GM23338 (cell line): ENCODE measurements around a stretch of chr21.

GRCh38 chr21:5123576-5124001, 5397.8 kb upstream of the TPTE start:
- PRO-cap: unidirectional peak, plus-strand start at chr21:5123880
- RAMPAGE, long total RNA: no peak

DNA sequence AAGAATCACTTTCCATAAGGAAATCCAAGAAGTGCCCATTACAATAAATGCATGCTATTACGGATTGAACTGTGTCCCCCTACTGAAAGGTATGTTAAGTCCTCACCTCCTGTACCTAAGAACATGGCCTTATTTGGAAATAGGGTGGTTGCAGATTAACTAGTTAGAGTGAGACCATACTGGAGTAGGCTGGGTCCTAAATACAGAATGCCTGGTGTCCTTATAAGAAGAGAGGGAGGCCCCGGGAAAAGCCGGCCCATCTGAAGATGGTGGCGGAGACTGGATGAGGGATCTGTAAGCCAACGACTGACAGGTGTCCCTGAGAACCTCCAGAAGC, 4422.9 kb upstream of the TPTE start:
- PRO-cap: no peak
- RAMPAGE, long total RNA: no peak

DNA sequence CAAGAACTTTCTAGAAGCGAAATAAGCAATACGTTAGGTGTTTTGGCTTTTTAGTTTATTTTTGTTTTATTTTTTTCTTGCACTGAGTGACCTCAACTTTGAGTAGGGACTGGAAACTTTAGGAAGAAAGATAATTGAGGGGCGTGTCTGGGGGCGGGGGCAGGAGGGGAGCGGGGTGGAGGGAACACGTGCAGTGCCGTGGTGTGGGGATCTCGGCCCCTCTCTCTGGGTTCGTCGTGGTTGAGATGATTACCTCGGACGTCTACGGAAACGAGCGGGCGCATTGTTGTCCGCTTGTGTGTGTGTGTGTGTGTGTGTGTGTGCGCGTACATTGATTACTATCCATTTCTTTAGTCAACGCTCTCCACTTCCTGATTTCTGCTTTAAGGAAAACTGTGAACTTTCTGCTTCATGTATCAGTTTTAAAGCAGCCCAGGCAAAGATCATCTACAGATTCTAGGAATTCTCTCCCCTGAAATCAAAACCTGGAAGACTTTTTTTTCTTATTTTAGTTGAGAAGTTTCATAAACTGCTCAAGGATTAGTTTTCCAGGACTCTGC, 4399.7 kb upstream of the TPTE start:
- PRO-cap: no peak
- RAMPAGE, long total RNA: no peak

DNA sequence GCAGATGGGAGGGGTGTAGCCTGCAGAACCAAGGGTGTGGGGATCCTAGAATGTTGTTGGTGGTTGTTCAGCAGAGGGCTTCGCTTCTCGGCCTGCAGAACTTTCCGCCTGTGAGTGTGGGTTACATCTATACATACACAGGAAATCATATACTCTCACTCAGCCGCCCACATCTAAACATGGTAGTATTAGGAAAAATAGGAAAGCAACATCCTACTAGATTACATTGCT, 3668.6 kb upstream of the TPTE start:
- PRO-cap: no peak
- RAMPAGE, long total RNA: no peak

DNA sequence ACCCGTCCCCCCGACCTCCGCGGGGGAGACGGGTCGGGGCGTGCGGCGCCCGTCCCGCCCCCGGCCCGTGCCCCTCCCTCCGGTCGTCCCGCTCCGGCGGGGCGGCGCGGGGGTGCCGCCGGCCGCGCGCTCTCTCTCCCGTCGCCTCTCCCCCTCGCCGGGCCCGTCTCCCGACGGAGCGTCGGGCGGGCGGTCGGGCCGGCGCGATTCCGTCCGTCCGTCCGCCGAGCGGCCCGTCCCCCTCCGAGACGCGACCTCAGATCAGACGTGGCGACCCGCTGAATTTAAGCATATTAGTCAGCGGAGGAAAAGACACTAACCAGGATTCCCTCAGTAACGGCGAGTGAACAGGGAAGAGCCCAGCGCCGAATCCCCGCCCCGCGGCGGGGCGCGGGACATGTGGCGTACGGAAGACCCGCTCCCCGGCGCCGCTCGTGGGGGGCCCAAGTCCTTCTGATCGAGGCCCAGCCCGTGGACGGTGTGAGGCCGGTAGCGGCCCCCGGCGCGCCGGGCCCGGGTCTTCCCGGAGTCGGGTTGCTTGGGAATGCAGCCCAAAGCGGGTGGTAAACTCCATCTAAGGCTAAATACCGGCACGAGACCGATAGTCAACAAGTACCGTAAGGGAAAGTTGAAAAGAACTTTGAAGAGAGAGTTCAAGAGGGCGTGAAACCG, 2263.4 kb upstream of the TPTE start:
- PRO-cap: no peak
- RAMPAGE, long total RNA: no peak

DNA sequence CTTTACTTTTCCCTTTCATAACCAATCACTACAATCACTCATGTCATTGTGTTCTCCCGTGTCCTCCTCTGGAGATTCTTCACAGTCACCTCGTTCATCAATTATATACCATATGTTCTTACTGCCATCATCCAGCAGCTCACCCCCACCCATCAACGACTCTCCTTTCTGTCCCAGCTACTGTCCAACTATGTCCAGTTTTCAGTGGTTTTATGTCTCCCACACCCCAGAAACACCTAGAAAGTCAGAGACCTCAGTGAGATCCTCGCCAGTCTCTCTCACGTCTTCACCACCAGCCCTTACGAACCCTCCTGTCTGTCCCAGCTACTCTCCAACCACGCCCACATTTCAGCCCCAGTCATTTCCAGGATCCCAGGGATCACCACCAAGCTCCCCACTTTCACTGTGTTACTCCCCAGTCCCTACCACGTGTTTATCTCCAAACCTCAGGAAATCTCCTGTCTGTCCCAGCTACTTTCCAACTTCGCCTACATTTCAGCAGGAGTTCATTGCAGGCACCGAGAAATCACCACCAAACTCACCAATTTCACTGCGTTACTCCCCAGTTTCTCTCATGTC, 1529.9 kb upstream of the TPTE start:
- PRO-cap: no peak
- RAMPAGE, long total RNA: no peak

GRCh38 chr21:9000278-9001304, 1520.8 kb upstream of the TPTE start:
- PRO-cap: no peak
- RAMPAGE, long total RNA: no peak

DNA sequence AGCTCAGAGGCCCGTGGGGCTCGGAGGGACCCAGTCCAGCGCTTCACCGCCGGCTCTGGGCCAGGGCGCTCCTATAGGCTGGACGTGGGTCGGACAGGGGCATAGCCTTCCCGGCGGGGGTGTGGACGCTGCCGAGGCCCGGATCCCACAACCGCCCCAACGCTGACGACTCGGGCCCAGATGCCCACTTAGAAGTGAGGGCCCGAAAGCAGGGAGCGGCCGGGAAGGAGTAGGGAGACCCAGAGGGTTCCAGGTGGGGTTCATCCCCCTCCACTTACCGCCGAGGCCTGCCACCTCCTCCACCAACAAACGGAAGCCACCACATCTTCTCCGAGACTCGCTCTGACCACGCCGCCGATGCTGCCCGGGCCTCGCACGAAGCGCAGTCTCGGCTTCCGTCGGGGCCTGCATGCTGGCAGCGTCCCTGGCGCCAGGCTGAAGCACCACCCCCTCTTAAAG, 179.0 kb upstream of the TPTE start:
- PRO-cap: no peak
- RAMPAGE, long total RNA: no peak

DNA sequence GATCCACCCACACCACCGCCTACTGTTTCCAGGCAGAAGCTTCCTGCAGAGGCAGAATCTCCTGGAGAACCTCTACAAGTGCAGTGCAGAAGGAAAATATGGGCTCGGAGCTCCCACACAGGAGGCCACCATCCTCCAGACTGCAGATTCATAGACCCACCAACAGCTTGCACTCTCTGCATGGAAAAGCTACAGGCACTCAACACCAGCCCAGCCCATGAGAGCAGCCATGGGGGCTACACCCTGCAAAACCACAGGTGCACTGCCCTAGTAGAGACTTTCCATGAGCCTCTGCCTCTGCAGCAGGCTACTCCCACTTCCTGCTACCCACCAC, 284.1 kb downstream of the POTED start:
- PRO-cap: no peak
- RAMPAGE, long total RNA: no peak

- PRO-cap: no peak
- RAMPAGE, long total RNA: no peak
Measured at GRCh38 chr21:14121706-14122098, 89.1 kb downstream of the LIPI start.

DNA sequence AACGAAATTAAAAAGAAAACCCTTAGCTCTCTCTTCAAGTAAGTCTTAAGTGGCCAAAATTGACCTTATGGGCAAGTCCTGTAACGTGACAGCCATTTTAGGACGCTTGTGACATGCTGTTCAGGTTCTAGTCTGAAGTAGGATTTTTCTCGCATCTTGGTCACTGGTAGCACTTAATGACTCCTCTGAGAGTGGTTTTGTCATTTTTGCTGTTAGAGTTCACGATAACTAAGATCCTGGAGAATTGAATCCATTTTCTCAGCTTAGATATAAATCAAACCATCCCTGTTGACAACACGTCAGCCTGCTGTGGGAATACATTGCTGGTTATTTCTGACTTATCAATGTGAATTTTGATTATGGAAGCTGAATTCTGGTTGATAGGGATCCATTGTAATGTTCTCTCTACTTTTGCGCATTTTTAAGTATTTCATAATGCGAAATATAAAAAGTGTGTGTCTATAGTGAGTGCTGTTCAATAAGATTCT, 1.0 kb upstream of the HSPA13 start:
- PRO-cap: bidirectional peak, plus-strand start at position 140 of the sequence, minus-strand start outside the sequence
- RAMPAGE, long total RNA: no peak

GRCh38 chr21:14879339-14879741, 185.5 kb downstream of the NRIP1 start:
- PRO-cap: no peak
- RAMPAGE, long total RNA: no peak

- PRO-cap: no peak
- RAMPAGE, long total RNA: no peak
Measured at GRCh38 chr21:14982819-14983665, 81.8 kb downstream of the NRIP1 start.

- PRO-cap: no peak
- RAMPAGE, long total RNA: no peak
Measured at GRCh38 chr21:15002184-15002776, 62.5 kb downstream of the NRIP1 start.

GRCh38 chr21:15028891-15029658, 35.7 kb downstream of the NRIP1 start:
- PRO-cap: no peak
- RAMPAGE, long total RNA: no peak

DNA sequence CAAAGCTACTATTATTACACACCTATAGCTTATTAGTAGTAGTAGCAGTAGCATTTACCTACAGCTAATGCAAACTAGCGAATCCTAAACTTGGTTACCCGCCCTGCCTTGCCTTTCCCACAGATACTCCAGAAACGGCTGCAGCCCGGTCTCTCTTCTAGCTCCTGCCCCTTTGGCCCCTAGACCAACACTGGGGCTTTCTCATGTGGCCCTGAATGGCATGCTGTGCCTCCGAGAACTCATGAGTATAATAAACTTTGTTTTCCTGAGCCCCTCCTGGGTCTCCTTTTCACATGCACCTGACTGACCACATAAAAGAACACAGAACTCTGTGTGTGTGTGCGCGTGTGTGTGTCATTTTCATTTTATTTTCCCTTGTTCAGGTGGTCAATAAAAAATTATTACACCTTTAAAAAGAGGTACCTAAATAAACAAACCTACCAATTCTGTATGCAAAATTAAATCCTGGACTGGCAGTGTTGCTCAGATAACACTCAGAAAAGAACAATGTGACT, 13.8 kb downstream of the NRIP1 start:
- PRO-cap: unidirectional peak, plus-strand start at position 80 of the sequence; unidirectional peak, minus-strand start at position 192 of the sequence
- RAMPAGE, long total RNA: no peak

DNA sequence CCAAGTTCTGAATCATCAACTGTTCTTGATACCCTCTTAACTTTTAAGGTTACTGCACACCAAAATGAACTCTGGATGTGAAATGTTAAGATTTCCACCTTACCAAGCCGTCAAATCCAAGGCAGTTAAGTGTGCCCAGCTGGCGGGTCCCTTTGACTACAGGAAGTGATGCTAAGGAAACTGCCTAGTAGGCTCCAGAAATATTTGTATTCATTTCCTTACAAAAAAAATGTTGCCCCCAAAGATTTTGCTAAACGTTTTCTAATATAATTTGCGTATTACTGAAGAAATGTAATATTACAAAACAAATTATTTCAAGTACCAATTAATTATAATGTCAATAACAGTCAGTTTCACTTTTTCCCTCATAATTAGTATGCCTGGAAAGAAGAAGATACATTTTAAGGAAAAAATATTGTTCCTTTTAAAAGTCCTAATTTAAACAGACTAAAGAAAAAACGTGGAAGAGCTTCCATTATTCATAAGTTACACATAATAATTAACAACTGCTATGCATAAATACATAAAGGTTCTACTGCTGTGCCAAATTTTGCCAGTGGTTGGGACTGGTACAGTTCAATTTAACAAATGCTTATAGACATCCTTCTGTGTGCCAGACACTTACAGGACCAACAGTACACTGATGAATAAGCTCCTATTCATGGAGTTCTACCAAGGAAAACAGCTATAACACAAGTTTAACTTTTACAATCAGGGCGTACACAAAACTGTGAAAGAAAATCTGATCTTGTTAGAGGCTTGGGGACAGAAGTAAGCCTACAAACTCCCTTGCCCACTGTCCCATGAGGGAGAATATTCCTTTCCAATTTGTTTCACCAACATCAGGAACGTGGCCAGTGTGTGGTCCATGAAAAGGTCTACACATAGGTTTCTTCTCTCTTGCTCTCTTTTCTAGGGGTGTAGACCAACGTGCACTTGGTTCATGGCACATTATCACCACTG, 10.4 kb downstream of the NRIP1 start:
- PRO-cap: no peak
- RAMPAGE, long total RNA: no peak

DNA sequence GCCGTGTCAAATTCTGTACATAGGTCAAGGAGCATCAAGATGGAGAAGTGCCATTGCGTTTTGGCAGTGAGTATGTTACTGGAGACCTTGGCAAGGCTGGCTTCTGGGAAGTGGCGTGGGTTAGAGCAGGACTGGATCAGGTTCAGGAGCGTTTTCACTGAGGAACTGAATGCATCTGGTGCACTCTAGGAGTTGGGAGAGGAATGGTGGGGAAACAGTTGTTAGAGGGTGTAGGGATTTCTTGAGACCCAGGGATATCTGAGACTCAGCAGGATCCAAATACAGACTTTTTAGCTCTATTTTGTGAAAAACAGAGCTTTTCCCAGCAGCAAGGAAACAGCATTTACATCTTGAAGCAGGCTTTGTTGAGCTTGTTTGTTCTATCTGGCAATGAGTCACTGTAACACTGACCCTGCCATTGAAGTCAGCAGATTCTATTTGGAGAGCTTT, 56.8 kb upstream of the NRIP1 start:
- PRO-cap: no peak
- RAMPAGE, long total RNA: no peak

DNA sequence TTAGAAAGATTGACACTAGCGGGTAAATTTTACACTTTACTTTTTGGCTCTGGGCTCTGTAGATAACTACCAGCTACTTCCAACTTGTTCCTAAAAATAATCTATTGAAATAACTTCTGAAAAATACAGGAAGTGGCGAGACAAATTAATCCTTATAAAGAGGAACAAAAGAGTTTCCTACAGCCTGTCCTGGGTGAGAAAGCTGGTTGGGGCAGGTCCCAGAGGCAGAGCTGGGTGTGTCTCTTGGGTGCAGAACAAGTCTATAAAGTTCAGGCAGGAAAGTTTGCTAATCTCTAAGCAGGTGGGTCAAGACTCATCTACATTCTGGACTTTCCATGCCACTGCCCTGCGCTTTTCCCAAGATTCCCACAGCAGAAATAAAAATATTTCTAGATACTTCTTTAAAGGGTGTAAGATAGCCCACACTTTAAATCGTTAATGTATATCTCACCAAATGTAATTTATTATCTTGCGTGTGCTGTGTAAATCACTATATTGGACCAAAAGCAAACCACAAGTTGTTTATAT, 70.0 kb upstream of the NRIP1 start:
- PRO-cap: no peak
- RAMPAGE, long total RNA: no peak

DNA sequence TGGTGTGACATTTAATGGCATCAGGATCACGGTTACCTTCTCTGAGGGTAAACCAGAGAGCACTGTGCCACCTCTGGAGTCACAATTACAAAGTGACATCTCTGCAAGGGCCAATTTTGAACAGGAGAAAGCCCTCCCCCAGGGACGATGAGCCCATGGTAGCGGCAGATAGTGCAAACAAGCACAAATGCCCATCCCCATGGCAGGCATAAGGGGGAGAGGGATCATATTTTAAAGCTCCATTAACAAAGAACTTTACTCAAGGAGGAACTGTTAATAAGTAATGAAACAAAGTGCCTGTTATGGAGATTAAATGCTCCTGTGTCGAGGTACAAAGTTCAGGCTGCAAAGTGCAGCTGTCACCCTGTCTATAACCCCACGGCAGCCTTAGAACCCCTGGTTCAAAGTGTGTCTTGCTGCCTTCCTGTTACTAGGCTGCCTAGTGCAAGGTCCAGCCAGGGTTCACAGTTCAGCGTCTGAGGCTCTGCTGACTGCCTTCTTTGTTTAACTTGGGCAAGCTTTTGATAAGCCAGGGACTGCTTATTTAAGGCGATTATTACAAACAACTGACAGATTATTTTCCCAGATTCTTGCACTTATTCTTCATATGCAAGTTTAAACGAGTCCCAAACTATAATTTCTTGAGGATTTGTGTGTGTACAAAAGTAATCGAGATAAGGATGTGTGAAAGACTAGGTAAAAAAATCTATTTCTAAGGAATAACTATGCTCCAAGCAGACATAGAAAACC, 75.7 kb upstream of the NRIP1 start:
- PRO-cap: no peak
- RAMPAGE, long total RNA: no peak